SJSA1 (cell line): ENCODE measurements around a stretch of chr12.

DNA sequence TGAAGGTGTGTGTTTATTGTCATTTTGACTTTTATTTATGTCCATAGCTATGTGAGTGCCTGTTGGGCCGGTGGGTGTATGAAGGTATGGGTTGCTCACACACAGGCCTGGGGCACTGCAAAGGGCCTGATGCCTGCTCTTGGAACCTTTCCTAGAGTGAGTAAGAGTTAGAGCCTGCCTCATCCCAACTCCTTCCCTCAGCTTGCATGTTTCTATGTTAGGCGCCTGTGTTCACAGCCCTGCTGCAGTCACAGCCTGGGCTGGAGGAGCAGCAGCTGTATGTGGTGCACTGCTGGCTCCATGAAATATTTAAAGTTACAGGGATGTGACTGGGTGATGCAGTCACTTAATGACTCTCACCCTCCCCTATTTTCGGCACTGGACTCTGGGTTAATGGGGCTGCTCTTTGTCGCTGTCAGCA lies 2.6 kb upstream of the PPP1R1A start:
- RAMPAGE, long total RNA, result no peak

GRCh38 chr12:54723559-54723758 lies 75.3 kb upstream of the DCD start:
- RAMPAGE, long total RNA, result no peak

- RAMPAGE, long total RNA, result no peak
These were observed 4.7 kb downstream of the ITGA7 start for GRCh38 chr12:55702745-55703756.

- RAMPAGE, long total RNA, result no peak
These were observed 2.8 kb downstream of the RDH5 start for GRCh38 chr12:55722989-55723378.

GRCh38 chr12:55723424-55724654 lies 3.6 kb downstream of the RDH5 start:
- RAMPAGE, long total RNA, result no peak

- RAMPAGE, long total RNA, result no peak
These were observed 3.3 kb downstream of the CD63 start for GRCh38 chr12:55725020-55726441.

- RAMPAGE, long total RNA, result no peak
These were observed 4.8 kb upstream of the GDF11 start for GRCh38 chr12:55737687-55738919.

- RAMPAGE, long total RNA, result no peak
These were observed 34.7 kb downstream of the GDF11 start for GRCh38 chr12:55777627-55777983.

DNA sequence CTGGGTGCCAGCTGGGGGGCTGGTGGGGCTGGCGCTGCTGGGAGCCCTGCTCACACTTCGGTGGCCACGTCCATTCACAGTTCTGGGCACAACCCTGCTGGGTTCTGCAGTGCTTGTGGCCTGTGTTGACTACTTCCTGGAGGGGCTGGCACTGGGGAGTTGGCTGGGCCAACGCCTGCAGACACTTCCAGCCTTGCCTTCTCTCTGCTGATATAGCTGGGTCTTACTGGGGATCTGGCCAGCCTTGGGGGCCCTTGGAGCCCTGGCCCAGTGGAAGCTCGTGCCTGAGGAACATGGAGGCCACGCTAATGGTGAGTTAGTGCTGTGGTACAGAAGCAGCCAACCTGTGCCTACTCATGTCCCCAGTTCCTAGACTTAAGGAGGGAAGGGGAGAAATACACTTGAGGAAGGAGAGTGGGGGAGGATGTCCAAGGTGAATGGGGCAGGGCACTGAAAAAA lies 3.9 kb upstream of the DNAJC14 start:
- RAMPAGE, long total RNA, result no peak

- RAMPAGE, long total RNA, result no peak
These were observed 3.2 kb downstream of the MMP19 start for GRCh38 chr12:55839443-55839930.

GRCh38 chr12:55845832-55846233 lies 3.1 kb upstream of the MMP19 start:
- RAMPAGE, long total RNA, result no peak

DNA sequence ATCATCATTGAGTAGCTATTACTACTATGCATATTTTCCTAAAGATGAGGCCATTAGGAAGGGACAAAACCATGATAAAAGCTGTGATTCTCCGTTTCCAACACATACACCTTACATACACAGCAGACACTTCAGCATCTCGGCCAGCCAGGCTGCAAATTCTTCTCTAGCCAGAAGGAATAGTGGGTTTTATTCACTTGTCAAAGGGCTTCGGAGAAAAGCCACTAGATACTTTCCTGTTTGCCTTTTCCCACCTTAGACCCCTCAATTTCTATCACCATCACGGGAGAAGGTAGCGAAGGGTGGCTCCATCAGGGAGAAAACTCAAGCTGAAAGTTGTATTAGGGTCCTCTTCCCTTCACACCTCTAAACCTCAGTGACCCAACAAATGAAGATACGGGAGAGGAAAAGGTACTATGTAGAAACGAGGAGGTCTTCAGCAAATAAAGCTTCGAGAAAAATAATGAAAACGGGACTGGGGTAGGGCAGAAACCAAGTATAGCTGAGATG lies 1.4 kb downstream of the PYM1 start:
- RAMPAGE, long total RNA, result no peak

DNA sequence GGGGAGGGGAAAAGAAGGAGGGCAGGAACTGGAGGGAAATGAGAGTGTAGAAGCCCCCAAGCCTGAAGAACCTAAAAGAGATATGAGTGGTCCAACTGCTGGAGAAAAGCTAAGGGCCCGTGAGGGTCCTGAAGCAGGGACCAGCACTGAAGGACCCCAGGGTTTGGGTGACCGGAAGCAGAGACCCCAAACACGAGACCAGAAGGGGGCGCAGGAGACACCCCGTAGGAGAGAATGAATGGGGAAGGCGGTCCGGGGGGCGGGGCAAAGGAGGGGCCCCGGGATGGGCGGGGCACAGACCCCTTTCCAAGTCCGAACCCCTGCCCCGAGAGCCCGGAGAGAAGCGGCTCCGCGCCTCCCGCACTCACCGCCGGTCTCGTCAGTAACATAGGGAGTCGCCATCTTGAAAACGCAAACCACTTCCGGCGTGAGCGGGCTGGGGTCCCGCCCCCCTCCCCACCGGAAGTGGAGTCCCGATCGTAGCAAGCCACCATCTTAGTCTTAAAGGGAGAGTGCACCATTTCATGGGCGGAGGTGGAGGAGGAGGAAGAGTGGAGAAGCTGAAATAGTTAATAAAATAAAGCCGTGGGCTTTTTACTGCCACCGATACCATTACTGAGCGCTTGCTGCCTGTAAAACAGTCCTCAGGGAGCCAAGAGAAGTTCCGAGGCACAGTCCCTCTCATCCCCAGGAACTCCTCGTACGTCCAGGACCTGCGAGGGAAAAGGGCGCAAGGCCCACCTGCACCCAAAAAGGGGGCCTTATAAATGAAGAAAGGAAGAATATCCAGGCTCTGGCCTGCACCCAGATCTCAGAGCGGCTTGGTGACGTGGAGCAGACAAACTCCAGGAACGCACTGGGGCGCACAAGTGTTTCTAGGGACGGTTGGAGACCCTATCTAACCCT lies 733 bp downstream of the PYM1 start:
- RAMPAGE, long total RNA, result start-site peak on the minus strand centred at position 416 of the sequence, 17 bp wide, 55 and 43 reads in 2 replicates

- RAMPAGE, long total RNA, result no peak
These were observed 3.4 kb downstream of the DGKA start for GRCh38 chr12:55934357-55934669.

- RAMPAGE, long total RNA, result no peak
These were observed 8.0 kb downstream of the DGKA start for GRCh38 chr12:55938764-55939614.

GRCh38 chr12:55939679-55940936 lies 9.1 kb downstream of the DGKA start:
- RAMPAGE, long total RNA, result no peak

DNA sequence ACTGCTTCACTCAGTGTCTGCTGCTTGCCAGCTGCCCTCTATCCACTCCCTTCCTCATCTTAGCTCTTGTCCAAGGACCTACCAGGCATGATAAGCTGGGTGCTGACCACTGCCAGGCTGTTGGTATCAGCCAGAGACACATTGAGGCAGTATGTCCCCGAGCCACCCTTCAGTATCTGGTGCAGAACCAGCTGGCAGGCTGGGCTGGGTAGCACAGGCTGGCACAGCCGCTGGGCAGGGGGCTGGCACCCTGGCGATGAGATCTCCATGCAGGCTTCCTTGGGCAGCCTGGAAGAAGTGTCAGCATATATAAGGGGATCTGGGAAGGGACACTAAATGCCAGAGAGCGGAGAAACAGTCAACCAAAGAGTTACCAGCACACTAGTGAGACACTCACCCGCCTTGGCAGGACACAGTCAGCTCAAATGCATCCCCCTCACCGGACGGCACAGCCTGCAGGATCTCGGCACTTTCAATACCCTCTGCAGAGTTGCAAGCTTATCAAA lies 10.4 kb downstream of the PMEL start:
- RAMPAGE, long total RNA, result no peak

GRCh38 chr12:55971515-55972711 lies 2.0 kb upstream of the RAB5B start:
- RAMPAGE, long total RNA, result no peak

DNA sequence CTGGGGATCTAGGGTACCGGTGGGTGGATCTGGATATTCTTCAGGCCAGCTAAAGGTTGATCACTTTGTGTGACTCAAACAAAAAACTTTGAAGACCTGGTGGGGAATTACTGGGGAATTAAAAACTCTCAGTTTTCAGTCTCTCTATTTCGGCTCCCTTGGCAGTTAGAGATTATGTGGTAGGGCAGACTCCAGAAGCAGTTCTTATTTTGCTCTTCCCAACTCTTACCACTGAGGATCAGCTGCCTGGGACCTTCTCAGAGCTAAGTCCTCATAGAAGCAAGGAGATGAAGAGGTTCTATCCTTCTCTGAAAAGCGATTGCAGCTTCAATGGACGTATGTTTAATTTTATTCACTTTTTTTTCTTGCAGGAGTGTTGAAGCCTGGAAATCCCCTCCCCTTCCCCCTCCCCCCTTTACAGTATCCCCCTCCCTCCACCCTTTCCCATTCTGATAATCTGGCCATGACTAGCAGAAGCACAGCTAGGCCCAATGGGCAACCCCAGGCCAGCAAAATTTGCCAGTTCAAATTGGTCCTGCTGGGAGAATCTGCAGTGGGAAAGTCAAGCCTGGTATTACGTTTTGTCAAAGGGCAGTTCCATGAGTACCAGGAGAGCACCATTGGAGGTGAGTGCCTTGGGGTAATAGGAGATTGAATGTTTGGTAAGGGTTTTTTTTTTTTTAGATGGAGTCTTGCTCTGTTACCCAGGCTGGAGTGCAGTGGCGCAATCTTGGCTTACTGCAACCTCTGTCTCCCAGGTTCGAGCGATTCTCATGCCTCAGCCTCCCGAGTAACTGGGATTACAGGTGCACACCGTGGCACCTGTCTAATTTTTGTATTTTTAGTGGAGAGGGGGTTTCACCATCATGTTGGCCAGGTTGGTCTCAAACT lies 10.3 kb upstream of the SUOX start:
- RAMPAGE, long total RNA, result no peak

DNA sequence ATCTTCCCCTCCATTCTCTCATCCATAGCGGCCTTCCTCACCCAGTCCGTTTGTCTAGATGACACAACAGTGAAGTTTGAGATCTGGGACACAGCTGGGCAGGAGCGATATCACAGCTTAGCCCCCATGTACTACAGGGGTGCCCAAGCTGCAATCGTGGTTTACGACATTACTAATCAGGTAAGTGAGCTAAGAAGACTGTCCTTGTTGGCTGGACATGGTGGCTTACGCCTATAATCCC lies 7.2 kb upstream of the SUOX start:
- RAMPAGE, long total RNA, result no peak